Mesenchymal stem cell of adipose (primary cell): ENCODE data around the gene GRP.

DNA sequence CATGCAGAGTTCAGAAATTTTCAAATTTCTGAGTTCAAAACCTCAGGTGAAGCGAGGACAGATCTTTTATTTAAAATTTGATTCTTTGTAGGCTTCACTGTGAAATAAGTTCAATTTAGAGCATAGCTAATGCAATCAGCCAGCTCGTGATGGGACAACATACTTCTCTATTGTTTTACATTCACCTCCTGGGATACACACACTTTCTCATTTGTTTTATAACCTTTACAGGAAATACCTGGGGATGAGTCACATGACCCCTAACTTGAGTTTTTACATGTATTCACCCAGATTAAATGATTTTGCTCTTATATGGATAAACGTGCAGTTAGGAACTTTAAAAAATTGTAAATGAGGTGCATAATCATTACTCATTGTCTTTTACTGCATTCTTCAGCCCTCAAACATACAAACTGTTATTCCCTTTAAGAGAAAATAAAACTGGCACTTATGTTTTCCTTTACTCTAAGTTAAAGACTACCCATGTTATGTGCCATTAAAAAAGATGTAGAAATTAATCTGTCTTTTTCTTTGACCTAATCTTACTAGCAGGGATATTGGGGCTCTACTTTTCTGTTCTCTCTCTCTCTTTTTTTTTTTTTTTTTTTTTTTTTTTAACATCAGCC is 152.2 kb downstream of the NEDD4L start:
- CAGE, long polyA plus RNA, result no peak

GRCh38 chr18:58234896-58235502 is 191.0 kb downstream of the NEDD4L start:
- CAGE, long polyA plus RNA, result no peak

- CAGE, long polyA plus RNA, result no peak
These were observed 240.6 kb downstream of the NEDD4L start for GRCh38 chr18:58284737-58284960.

- CAGE, long polyA plus RNA, result no peak
These were observed 277.9 kb downstream of the NEDD4L start for GRCh38 chr18:58321965-58322352.

DNA sequence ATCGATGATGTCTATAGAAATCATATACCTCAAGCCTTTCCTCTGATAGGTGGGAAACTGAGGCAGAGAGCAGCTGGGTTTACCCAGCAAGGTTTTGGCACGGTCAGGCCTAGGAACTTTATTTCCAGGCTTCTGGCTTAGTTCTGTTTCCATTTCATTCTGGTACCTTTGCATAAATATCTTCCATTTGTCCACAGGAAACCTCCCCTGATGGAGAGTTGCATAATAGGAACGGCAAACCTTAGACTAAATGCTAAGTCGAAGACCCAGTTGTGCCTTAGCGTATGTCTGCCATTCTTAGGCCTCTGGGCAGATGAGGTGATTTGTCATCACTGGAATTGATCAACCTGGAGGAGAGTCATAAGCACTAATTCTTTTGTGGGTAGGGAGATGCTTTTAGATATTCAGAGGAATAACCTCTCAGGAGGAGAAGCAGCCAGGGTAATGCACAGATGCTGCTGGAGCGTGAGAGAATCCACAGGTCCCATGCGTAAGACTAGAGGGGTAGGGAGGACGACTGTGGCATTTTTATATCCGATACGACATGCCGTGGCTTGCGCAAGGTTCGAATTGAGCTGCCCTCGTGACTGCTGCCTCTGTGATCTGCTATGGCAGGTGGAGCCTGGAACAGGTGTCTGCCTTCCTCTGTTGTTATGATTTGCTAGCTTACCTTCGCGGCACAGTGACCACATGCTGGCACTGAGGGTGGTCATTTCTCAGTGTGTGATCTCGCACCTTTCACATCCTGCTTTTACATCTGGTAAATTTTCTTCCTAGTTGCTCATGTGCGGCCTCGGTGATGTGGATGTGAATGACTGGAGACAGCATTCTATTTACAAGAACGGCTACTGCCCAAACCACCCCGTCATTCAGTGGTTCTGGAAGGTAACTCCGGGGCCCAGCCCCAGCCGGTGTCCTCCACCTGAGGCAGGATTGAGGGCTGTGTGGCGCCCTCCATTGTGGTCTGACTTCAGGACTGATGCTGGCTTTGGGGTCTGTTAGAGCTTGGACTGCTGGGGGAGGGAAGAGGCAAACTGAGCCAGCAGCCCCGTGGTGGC is 240.3 kb downstream of the ALPK2 start:
- CAGE, long polyA plus RNA, result no peak

- CAGE, long polyA plus RNA, result no peak
These were observed 219.5 kb downstream of the ALPK2 start for GRCh38 chr18:58409435-58409785.

DNA sequence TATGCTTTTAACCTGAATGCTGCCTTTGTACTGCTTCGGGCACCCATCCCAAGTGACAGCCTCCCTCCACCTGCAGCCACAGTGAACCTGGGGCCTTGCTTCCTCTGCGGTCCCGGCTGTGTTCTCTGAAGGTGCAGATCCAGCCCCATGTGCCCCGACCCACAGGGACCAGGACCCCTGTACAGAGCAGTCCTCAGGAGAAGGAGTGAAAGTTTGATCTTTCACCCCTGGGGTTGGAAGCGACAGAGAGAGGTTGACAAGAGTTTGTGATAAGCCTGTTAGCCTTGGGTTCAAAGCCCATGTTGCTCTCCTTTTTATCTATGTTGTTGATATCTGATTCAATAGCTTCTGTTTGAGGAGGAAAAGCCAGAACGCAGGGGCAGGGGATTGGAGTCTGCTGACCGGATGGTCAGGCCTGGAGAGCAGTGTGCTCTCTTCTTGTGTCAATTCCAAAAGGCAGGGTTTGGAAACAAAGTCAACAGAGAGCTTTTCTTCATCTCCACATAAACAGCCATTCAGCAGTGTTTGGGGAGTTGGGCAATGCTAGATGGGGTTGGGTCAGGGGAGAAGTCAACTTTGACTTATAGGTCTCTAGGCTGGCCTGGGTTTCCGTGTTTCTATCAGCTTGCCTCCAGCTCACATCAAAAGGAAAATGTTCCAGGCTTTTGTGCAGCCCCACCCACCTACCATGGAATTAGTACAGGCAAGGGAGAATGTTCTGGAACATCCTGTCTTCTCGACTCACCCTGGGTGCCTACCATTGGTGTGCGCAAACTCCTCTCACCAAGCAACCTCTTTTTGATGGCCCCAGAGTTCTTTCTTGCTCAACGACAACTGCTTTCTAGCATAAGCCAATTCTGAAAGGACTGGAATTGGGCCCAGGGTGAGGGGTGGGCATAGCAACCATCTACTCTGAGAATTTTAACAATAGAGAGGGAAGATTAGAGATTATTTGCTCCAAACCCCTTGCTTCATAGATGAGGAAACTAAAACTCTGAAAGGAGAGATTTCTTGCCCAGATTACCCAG is 214.9 kb downstream of the ALPK2 start:
- CAGE, long polyA plus RNA, result no peak

DNA sequence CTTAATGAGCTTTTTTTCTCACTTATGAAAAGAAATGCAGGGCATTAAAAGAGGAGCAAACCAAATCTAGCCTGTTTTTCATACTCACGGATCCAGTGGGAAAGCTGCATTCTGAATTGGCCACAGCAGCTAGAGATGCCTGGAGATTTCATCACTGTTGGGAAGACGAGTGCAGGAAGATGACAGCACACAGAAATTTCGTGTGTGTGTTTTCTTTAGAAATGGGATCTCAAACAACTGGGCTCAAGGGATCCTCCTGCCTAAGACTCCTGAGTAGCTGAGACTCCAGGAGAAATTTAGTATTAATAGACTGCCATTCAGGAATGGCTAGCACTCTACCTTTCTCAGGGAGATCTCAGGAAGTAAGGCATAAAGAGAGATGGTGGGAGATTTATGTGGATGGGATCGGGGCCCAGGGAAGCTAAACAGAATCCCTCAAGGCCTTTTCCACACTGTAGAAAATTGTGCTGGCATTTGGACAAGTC is 181.3 kb downstream of the ALPK2 start:
- CAGE, long polyA plus RNA, result no peak

DNA sequence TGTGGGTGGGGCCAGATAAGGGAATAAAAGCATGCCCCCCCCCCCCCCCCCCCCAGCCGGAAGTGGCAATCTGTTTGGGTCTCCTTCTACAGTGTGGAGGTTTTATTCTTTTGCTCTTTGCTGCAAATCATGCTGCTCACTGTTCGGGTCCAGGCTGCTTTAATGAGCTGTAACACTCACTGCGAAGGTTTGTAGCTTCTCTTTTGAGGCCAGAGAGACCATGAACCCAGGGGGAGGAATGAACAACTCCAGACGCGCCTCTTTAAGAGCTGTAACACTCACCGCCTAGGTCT is 168.6 kb downstream of the ALPK2 start:
- CAGE, long polyA plus RNA, result no peak

DNA sequence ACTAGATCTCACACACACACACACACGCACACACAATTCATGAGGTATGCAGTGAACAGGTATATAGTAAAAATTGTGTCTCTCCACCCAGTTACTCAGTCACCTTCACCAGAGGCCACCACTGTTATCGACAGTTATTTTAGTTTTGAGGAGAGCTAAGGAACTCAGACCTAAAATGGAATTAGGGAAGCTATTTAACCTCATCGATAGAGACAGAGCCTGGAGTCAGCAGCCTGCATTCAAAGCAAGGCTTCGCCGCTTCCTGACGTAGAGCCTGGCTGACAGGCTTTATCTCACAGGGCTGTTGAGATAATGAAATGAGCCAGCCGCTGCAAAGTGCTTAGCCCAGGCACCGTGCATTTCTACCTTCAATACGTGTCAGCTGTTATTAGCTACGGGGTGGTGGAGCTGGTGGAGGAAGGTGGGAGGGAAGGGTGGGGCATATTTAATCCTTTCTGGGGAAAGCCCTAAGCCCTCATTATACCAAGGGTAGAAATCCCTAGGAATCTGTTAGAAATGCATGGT is 72.7 kb downstream of the ALPK2 start:
- CAGE, long polyA plus RNA, result no peak

DNA sequence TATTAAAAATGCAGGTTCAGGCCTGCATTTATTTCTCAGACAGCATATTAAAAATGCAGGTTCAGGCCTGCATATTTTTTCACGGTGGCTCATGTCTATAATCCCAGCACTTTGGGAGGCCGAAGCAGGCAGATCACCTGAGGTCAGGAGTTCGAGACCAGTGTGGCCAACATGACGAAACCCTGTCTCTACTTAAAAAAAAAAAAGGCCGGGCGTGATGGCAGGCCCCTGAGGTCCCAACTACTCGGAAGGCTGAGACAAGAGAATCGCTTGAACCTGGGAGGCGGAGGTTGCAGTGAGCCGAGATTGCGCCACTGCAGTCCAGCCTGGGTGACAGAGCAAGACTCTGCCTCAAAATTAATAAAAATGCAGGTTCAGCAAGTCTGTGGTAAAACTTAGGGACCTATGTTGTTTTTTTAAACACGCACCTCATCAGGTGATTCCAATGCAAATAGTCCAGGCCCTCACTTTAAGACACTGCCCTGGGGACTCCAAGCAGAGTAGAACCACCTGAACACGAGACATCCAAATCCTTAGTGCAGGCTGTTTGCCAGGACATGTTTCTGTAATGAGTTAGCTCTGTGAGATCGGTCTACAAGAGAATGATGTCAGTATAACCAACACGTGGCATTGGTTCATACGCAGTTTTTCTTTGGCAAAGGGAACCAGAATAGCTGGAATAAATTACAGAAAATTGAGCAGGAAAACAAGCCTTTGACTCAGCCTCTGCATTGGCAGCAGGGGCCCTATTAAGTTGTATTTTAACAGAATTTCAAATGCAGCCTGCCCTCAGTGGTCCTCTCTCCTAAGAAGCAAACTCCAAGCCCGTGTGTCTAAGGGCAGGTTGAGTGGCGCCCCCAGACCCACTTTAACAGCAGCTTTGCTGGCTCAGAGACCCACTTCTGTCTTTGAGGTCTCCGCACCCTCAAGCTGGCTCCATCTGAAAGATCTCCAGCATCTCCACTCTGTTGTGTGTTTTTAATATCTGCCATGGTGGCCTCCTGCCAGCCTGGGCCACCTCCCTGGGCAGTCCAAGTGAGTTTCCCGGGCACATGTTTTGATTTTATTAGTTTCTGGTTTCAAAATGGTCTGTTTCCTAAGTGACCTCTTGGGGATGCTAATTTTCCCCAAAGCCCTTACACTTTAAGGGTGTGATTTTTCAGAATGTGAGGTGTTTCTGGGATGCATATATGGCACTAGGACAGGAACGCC is 61.5 kb downstream of the ALPK2 start:
- CAGE, long polyA plus RNA, result no peak

GRCh38 chr18:58691235-58691638 is 20.0 kb downstream of the MALT1 start:
- CAGE, long polyA plus RNA, result no peak

DNA sequence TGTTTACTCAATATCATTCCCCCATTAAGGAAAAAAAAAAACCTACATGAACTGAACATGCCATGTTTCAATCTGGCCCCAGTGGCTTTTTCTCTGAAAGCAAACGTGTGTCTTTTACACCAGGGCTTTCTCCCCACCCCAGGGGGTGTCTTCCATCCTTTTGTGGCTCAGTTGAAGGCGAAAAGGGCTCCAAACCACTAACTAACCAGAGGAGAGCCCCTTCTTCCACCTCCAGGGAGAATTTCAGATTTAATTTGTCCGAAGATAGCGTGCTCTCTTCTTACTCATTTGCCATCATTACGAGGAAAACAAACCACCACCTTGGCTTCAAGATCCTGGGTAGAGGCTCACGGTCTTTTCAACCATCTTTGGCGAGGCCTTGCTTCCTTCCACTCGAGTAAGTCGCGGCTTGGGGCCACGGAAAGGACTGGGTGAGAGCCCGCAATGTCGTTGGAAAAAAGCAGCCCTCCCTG is 1.9 kb upstream of the ZNF532 start:
- CAGE, long polyA plus RNA, result no peak

DNA sequence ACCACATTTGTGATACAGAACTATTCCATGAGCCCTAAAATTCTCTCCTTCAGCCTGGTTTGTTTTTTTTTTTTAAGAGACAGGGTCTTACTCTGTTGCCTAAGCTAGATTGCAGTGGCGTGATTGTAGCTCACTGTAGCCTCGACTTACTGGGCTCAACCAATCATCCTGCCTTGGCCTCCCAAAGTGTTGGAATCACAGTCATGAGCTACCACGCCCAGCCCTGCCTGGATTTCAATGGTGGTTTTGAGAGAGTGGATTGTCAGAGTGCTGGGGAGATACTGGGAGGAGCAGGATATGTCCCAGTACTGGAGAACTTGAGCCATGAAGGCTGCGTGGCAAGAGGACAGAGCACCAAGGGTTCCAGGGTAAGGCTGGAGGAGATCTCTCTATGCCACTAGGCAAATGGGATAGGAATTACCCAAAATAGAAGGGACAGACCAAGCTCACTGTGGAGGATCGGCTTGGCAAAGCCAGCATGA is 46.2 kb downstream of the ZNF532 start:
- CAGE, long polyA plus RNA, result no peak

DNA sequence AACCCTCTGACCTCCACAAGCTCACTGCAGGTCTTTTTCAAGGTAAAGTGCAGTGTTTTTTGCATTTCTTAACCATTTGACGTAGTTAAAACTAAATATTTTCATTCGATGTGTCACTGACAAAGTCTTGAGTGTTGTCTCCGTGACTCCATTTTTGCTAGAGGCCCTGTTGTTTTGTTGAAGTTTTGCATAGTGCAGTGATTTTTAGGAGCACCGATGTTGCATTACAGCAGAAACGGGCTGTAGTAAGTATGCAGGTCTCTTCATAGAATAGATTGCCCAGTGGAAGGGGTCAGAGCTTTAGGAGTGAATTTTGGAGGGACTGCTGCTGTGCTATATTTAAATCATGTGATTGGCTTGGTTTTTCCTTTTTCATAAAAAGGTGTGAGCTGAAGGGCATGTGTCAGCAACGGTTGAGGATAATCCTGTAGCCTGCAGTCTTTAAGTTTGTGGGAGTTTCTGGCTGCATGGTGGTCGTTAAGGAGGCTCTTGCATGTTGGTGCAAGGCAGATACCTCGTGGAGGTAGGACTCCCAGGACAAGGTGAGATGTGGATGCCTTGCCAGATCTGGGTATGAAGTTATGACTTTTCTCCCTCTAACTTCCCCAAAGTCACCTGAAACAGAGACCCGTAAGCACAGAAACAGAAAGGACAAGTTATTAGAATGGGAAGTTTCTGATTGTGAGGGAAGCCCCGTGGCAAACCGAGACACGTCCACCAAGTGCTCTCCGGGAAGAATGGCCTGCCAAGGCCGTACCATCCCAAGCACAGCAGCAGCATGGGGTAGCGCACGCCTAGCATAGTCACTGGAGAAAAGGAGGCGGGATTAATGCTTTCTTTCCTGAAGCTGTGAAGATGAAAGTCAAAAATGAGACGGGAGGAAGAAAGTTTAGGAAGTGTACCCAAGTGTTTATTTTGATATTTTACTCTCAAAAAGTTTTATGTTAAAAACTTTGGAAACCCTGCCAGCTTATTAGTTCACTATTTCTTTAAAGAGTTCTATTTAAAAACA is 110.4 kb downstream of the ZNF532 start:
- CAGE, long polyA plus RNA, result no peak

DNA sequence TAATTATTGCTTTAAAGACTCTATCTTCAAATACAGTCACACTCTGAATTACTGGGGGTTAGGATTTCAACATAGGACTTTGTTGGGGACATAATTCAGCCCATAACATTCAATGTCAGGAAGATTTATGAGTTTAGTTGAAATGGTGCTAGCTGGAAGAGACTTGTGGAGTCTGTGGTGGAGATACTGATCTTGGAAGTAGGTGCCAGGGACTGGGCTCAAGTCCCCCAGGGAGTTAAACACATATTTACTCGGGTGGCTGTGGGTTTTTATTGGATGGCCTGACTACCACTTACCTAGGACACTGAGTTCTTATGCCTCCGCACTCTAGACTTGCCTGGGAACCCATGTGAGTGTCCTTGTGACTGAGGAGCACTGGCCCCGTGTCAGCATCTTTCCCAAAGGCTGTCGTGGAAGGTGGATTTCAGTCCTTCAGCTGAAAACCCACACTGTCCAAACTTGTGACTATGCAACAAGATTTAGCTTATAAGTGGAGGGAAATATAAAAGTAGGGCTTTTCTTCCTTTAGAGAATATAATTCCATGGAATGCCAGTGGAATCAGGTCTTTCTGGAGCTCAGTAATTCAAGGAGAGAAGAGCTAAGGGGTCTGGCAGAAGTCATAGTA is 84.7 kb upstream of the SEC11C start:
- CAGE, long polyA plus RNA, result no peak

GRCh38 chr18:59219823-59220464 is at the start of gene GRP:
GRP (plus strand) TSS chr18:59220158.
- CAGE, long polyA plus RNA, result no peak

- CAGE, long polyA plus RNA, result no peak
These were observed 10.1 kb downstream of the LMAN1 start for GRCh38 chr18:59349057-59349288.

DNA sequence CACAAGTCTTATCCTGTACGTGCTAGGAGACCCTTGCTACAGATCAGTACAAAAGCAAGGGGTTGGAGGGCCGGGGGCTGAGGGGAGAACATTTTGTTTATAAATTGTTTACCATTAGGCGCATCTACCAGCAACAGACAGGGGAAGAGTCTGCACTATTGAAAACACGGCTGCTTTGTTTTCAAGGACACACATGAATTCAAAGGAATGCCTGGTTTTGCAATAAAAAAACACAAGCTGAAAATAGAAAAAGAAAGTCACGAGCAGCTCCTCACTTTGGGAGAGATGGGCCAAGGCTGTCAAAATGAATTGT is 73.6 kb downstream of the CCBE1 start:
- CAGE, long polyA plus RNA, result no peak

DNA sequence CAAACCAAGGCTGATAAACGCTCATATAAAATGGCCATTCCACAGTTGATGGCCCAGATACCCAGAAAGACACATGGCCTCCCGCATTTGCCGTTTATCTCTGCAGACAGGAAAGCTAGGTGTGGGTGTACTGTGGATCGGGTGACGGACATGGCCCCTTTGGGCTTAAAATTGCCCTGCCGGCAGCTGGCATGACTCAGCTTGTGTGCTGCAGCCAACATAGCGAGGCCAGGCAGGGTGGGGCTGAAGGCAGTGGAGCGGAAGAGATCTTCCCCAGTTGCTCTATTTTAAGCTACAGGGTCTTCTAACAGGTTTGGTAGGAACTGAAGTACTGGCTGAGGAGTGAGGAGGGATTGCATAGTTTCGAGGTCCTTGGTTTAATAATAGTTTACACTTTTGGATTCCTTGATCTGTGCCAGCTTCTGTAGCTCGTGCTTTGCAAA is 18.7 kb downstream of the PMAIP1 start:
- CAGE, long polyA plus RNA, result no peak